Measurements from ENCODE around the gene AGPAT3.

- PRO-cap: no peak
Observed at GRCh38 chr21:42844671-42845255, 34.6 kb downstream of the WDR4 start.

DNA sequence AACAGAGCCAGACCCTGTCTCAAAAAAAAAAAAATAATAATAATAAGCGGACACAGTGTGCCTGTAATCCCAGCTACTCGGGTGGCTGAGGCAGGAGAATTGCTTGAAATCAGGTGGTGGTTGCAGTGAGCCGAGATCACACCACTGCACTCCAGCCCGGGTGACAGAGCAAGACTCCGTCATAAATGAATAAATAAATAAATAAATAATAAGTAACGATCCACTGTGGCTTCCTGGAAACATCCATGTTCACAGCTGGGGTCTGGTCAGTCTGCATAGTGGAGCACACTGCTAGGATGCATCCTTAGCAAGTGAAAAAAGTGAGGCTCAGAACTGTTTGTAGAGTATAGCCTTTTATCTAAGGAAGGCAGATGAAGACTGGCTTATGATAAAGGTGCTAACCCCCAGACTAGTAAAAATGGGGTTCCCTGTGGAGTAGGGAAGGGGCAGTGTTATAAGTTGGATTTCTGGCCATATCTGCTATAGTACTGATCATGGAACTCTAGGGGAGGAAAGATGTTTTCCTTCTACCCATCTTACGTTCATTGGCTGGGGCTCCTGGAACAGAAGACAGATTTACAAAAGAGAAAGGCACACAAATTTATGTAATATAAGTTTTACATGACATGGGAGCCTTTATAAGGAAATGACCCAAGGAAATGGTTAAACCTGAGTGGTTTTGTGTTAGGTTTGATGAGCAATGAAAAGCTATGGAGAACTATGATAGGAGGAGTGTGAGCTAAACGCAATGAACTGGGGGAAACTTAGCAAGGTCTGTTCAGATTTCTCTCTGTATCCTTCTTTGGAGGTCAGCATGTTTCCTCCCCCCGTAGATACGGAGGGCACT, 15.9 kb downstream of the PKNOX1 start:
- PRO-cap: no peak

- PRO-cap: no peak
Observed at GRCh38 chr21:43173409-43173757, 4.6 kb downstream of the CRYAA start.

DNA sequence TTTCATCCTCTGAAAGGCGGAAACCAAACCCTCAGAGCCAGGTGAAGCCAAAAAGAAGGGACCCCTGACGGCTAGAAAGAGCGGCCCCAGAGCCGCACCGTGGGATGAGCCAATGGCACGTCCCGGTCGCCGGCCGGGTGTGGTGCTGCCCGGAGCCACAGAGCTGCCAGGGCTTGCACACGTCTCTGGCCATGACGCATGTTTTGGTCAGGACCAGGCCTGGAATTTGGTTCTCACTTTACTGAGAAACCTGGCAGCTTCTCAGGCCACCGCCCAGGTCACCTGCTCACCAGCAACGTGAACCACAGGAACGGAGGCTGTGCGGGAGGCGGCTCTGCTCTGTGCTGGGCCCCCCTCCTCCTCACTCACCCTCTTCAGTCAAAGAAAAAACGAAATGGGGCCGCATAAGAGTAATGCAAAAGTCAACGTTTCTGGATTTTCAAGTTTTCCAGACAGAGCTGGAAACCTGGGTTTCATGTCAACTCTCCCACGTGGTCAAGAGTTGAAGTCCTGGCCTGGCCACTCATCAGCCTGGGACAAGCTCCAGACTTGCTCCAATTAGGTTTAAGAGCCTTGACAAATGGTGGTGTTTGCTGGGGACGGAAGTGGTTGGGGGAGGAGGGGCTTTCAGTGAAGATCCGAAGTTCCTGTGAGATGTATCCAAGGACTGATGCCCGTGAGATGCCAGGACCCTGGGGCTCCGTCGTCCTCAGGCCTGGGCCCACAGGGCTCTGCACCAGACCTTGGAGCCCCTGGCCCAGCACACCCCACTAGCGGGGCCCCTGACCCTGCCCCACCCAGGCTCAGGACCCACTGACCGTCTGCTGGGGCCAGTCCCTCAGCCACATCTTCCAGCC, 53.7 kb downstream of the SIK1 start:
- PRO-cap: no peak

DNA sequence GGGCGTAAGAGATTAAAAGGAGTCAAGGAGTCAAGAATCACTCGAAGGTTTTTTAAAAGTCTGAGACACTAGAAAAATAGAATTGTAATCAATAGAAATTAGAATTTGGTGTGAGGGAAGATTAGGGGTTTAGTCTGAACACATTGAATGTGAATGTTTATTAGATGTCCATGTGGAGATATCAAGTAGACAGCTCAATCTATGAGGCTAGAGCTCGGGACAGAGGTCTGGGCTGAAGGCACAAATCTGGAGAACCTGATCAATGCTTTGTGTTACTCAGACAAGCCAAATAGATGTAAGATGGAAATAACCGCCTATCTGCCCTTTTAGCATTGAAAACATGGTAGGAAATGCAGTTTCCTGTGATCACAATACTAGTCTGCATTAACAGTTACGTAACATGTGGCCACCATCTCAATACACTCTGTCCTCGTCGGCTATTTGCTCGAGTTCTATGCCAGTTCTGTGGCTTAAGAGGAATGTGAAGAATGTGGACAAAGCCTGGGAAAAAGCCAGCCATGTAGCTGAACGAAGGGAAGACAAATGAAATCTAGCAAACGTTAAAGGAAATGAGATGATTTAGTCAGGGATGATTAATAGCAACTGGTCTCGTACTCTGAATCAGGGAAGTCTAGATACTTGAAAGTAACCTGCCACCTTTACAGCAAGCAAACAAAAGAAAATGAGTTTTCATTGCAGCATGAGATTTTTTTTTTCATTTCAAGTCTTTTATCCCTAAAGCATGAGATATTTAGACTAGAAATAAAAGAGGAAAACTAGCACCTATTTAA, 21.0 kb downstream of the H2BC12L start:
- PRO-cap: no peak

DNA sequence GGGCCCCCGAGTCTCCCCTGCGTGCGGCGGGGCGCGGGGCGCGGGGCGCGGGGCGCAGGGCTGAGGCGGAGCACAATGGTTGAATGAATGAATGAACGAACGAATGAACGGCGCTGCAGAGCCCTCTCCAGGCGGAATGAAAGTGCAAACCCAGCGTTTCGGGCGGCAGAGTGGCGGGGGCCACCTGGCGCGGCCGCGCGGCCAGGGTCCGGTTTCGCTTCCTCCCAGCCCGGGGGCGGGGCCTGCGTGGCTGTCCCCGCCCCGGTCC, 192 bp upstream of the PDXK start:
- PRO-cap: bidirectional peak, plus-strand start outside the sequence, minus-strand start at position 138 of the sequence

- PRO-cap: bidirectional peak, plus-strand start at chr21:43728895, minus-strand start at chr21:43728602
Observed at GRCh38 chr21:43728129-43729113, 9.5 kb downstream of the PDXK start.

- PRO-cap: no peak
Observed at GRCh38 chr21:43775521-43776002, 546 bp downstream of the CSTB start.

DNA sequence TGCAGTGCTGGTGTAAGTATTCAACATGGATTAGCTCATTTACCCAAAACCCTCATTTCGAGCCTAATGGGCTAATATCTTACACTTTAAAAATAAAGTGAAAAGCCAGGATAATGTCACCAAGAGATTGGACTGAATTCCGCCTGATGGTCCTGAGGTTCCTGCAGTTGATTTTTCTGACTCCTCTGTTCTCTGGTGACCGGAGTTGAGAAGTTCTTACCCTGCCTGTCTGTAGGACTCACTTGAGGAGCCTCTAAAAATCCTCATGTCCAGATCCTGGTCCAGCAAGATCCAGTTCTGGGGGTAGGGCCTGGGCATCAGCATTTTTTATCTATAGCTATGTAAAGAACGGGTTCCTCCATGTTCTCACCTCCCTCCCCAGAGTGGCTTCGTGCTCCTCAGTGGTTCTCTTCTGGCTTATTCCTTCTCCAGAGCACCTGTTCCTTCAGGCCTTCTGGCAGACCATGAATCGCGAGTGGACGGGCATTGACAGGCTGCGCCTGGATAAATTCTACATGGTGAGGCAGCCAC, 3.6 kb downstream of the RRP1 start:
- PRO-cap: no peak

DNA sequence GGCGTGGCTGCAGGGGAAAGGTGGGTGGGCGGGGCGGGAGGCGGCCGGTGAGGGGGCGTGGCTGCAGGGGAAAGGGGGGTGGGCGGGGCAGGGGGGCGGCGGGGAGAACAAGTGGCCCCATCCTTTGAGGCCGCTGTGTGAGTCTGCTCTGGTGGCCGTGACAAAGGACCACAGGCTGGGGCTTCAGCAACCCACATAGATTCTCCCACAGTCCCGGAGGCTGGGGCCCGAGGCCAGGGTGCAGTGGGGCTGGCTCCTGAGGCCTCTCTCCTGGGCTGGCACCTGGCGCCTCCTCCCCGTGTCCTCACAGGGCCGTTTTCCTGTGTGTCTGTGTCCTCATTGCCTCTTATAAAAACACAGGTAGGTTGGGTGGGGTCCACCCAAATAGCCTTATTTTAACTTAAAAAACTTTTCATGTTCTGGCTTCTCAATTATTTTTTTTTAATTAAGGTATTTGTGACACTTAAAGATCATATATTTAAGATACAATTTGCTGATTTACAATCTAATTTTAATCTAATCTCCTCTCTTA, 26.0 kb downstream of the RRP1 start:
- PRO-cap: no peak

DNA sequence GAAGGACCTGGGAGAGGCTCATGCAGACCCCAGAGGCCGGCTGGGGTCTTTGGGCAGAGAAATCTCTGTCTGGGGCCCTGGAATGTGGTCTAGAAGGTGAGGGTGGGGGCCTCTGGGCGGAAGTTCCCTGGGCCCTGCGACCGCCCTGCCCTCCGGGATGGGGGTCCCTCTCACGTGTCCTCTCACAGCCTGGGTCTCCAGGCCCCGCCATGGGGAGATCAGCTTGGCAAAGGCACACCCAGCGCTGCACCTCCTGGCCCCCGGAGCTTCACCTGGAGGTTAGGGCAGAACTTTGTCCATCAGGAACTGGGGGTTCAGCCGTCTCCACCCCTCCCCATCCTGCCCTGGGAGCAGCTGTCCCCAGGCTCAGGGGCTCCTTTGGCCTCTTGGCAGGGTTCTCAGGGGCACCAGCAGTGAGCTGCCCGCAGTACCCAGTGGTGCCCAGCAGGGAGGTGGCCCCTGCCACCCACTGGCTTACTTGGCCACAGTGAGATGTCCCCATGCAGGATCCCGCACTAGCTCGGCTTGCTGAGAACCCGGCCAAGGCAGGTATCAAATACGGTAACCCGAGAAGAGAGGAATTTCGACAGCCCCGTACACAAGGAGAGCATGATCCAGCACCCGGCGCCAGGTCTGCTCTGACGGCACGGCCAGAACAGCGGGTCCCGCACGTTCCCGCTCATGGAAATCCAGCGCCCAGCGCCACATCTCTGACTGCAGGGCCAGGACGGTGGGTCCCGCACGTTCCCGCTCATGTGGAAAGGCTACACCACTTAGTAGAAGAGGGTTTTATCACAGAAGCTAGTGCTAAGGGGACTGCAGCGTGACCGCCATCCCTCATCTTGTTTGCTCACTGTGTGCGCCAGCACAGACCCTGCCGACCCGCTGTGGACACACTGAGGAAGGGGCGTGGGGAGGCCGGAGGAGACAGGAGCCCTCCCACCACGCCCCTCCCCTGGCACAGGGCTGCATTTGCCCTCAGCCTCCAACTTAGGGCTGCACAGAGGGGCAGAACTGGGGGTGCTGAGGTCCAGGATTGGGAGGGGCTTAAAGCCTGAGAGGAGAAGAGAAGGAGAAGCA, 36.8 kb downstream of the RRP1 start:
- PRO-cap: no peak

- PRO-cap: no peak
Observed at GRCh38 chr21:43864836-43865579, at the start of gene AGPAT3. AGPAT3 (plus strand) TSS chr21:43865223.

DNA sequence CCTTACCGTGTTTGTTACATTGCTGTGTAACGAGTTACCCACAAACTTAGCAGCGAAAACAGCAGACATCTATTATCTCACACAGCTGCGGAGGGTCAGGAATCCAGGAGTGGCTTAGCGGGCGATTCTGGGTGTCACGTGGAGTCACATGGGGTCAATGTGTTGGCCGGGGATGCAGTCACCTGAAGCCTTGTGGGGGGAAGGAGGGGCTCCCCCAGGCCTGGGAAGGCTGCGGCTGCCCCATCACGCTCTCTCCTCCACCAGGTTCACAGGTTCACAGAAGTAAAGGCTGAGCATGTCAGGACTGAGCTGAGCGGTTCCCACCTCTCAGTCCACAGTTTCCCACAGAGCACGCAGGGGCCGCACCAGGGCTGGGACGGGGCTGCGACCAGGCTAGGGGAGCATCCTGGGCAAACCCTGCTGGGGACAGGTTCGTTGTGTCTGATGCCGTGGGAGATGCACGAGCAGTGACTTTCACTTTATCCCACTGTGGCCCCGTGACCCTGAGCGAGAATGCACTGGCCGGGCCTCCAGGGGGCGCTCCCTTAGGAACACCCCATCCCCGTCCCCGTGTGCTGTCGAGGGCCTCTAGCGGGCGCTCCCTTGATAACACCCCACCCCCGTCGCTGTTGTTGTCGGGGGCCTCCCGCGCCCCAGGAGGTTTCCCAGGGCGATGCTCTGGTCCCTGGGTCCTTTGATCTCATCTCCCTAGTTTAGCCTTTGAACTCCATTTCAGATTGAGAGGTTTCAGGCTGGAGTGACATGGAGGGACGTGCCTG, 73.2 kb upstream of the TRAPPC10 start:
- PRO-cap: no peak

- PRO-cap: no peak
Observed at GRCh38 chr21:43991172-43991905, 20.8 kb upstream of the TRAPPC10 start.

GRCh38 chr21:44011497-44011995, 563 bp upstream of the TRAPPC10 start:
- PRO-cap: unidirectional peak, plus-strand start at chr21:44011674

GRCh38 chr21:44054422-44055353, 42.6 kb downstream of the TRAPPC10 start:
- PRO-cap: no peak

DNA sequence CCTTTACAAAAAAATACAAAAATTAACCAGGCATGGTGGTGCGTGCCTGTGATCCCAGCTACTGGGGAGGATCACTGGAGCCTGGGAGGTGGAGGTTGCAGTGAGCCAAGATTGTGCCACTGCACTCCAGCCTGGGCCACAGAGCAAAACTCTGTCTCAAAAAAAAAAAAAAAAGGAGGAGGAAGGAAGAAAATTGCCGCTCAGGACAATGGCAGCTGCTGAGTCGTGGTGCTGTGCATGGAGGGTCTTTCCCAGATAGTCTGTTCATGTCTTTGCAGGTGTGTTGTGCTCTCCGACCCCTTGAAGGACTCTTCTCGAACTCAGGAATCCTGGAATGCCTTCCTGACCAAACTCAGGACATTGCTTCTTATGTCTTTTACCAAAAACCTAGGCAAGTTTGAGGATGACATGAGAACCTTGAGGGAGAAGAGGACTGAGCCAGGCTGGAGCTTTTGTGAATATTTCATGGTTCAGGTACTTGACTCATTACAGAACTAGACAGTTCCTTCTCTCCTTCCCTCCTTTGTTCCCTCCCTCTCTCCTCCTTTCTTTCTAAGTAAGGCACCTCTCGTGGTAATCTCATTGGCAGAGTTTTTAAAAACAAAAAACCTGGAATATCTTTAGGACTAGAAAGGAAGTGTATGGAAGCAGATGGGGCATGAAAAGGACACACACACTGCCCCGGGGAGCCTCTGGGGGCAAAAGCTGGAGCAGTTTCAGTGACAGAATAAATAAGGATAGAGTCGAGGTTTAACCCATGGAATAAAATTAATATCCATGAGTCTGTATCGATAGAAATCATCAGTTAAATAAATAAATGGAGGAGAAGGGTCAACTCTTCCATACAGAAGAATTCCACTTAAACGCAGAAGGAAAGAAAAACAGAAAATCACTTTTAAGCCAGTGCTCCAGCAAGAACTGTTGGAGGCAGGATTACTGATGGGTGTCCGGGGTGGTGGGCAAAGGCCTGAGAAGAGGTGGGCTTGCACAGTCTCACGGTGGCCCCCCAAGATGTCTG, 43.6 kb downstream of the TRAPPC10 start:
- PRO-cap: no peak

DNA sequence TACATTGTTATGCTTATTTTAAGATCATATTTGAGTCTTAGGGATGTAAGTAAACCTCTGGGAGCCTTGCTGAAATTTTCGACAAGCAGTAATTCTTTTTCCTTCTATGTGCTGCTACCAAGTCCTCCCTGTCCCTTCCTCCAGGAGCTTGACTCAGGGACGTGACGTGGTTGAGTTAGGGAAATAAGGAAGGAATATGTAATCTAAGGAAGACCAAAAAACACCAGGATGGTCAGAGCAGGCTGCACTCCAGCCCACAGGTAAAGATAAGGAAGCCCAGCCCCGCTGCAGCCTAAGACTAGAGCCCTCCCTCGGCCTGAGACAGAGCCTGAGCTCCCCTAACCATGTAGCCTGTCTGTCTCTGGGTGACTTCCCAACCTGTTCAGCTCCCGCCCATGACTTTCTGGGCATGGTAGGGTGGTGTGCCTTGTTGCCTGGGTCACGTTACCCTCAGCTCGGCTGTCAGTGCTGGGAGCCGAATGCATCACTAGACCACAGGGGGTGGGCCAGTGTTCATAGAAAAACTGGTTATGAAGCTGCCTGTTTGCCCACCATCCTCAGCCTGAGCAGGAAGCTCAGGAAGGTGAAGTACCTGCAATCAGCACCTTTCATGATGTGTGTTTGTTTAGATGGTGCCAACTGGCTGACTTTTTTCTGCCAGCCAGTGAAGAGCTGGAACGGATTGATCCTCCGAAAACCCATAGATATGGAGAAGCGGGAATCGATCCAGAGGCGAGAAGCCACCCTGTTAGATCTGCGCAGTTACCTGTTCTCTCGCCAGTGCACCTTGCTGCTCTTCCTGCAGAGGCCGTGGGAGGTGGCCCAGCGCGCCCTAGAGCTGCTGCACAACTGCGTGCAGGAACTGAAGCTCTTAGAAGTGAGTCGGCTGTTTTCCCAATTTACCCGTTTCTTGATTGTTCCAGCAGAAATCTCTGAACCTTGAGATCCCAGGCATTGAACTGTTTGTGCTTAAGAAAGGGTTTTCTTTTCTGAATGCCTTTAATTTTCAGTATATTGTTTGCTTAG, 44.0 kb upstream of the PWP2 start:
- PRO-cap: no peak

- PRO-cap: no peak
Observed at GRCh38 chr21:44074188-44074770, 32.9 kb upstream of the PWP2 start.

DNA sequence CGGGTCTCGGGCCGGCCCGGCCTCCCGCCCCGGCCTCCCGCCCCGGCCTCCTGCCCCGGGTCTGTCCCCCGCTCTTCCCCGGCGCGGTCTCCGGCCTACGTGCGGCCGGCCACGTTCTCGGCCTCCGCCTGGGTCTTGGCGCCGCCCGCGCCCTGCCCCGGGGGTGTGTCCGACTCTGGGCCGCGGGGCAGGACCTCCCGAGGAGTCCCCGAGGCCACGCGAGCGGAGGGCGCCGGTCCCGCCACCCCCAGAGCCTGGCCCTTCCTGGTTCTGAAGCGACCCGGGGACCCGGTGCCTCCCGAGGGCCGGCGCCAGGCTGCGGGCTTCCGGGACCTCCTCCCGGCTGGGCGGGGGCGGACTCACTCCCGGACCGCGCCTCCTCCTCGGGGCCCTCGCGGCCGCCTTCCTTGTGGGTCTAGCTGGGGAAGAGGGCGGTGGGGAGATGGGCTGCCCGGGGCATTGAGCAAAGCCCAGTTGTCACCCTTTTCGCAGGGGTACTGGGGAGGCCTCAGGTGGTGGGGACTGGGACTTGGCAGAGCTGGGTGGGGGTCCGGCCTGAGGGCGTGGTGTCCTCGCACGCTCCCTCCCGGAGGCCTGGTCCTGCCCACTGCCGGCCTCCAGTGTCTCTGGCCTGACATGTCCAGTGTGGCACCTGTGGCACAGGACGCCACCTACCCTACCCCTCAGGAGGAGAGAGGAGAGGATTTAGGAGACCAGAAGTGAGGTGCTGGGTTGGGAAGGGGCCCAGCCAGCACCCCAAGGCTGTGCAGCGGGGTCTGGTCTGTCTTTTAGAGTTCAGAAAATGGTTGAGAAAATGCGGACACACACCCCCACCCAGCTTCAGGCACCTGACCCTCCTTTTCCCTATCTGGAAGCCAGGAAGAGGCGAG, 673 bp downstream of the PFKL start:
- PRO-cap: bidirectional peak, plus-strand start at position 410 of the sequence, minus-strand start at position 272 of the sequence